Breast (tissue), 4 donors: Measurements from ENCODE around the gene GPRC6A.

DNA sequence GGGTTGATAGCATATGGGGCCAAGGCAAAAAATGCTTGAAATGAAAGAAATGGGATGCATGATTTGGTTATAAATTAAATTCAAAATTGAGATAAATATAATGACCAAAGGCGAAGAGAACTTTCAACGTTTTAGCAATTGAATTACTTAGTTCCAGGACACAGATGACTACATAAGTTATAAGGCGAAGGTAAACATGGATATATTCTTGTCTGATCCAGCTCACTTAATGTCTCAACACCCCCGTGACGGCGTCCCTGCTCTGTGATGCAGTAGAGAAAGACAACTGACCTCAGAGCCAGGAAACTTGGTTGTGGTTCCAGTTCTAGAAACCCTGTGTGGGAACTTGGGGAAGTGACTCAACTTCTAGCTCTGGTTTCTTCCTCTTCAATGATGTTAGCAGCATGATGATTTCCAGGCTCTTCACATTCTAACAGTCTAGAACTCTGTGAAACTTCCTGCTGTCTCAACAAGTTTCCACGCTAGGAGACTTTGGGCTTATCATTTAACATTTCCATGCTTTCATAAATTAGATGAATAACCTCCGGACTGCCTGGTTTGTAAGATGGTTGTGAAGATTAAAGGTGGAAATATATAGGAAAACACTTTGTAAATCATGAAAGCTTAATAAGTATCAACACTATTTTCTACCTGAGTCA lies 18.4 kb downstream of the LAMA4 start:
- PRO-cap, 3 experiments = no peak in any of the 3 experiments
- RRBS = no CpG with 5 or more reads among the region's 8 CpGs

- PRO-cap, 3 experiments = no peak in any of the 3 experiments
- RRBS = 95% methylated on average over 1 of the region's 22 CpGs
Measured at GRCh38 chr6:112879754-112880453, 532.8 kb downstream of the RFPL4B start.

- PRO-cap, 3 experiments = no peak in any of the 3 experiments
- RRBS = no CpG with 5 or more reads among the region's 4 CpGs
Measured at GRCh38 chr6:113362363-113362820, 494.8 kb upstream of the MARCKS start.

- PRO-cap, 3 experiments = no peak in any of the 3 experiments
- RRBS = no CpG with 5 or more reads among the region's 5 CpGs
Measured at GRCh38 chr6:113587344-113587872, 269.7 kb upstream of the MARCKS start.

DNA sequence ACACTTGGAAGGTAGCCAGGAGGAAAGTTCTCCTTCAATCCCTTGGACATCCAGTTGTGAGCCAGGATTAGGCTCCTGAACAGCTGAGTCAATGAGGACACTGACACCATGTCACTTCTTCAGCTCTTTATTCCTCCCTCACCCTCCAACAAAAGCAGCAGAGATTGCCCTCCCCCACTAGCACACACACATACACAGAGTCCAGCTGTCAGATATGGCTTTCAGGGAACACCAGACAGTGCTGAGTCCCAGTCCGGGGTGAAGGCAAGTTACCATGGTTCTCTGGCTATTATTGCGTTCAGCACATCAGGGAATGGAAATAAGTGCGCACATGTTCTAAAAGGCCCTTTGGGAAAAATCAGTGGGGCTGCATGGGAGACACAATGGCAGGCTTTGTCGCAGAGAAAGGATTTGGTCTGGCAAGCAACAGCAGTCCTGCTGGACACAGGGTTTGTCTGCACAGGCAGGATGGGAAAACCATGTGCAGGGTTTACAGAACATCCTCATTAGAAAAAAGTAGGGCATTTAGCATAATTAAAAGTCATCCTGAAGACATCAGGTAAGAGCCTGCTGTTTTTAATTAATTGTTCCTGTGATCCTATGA lies 124.6 kb upstream of the MARCKS start:
- PRO-cap, 3 experiments = no peak in any of the 3 experiments
- RRBS = no CpG with 5 or more reads among the region's 4 CpGs

DNA sequence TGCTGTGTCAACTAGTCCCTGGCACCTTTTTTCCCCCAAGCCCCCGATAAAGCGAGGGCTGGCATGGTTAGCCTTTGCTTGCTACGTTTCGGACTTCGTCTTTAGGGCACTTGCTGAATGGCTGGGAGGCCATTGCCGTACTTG lies 2.0 kb downstream of the MARCKS start:
- PRO-cap, 3 experiments = no peak in any of the 3 experiments
- RRBS = no CpG with 5 or more reads among the region's 6 CpGs

DNA sequence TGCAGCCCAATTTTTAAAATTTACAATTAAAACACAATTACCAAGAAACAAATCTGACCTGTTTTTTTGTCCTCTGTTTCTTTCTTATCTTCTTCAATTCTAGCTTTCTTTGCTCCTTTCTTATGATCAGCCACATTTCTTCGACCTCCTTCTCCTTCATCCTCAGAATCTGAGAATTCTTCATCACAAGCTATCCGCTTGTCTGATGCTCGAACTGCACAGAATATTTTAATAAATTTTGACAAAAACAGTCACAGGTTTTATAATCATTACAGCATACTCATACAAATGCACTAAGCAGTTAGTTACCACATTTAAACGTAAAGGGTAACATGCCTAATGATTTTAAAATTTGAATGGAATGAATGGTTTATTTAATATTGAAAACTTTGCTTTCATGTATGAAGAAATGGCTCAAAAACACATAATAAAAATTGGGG lies 27.6 kb downstream of the HDAC2 start:
- PRO-cap, 3 experiments = no peak in any of the 3 experiments
- RRBS = no CpG with 5 or more reads among the region's 4 CpGs

DNA sequence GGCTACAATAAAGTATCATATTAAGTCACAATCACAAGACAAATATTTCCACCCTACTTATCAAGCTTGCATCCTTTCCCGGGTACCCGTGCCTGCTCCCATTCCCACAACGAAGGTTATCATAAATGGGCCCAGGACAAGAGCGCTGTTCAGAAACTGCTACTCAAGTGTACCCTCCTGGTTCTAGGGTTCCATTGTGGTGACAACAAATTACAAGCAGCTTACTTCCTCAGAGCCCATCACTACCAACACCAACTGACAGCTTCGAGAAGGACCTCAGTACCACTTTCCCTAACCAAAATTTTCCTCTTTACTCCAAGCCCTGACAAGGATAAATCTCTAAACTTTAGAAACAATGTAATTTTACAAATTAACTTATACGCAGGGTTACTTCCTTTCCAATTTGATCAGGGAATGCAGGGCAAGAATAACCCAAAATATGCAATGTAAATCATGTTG lies 2.2 kb downstream of the HDAC2 start:
- PRO-cap, 3 experiments = no peak in any of the 3 experiments
- RRBS = no CpG with 5 or more reads among the region's 6 CpGs

DNA sequence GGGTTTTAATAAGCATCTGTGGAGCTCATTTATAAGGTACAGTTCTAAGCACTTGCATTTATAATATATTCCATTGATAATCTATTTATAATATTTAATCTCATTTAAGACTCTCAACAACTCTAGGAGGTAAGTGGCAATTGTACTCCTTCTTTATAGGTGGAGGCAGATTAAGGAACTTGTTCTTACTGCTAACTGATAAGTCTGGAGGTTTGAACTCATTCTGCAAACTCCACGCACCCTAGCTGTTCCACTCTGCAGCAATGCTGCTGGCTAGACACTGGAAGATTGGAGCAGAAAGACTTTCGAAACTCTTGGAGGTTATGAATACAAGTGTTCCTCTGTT lies 765 bp upstream of the HDAC2 start:
- PRO-cap, 3 experiments = no peak in any of the 3 experiments
- RRBS = no CpG with 5 or more reads among the region's 2 CpGs

GRCh38 chr6:114364193-114364889 lies 21.5 kb upstream of the HS3ST5 start:
- PRO-cap, 3 experiments = no peak in any of the 3 experiments
- RRBS = no CpG with 5 or more reads among the region's 1 CpG

DNA sequence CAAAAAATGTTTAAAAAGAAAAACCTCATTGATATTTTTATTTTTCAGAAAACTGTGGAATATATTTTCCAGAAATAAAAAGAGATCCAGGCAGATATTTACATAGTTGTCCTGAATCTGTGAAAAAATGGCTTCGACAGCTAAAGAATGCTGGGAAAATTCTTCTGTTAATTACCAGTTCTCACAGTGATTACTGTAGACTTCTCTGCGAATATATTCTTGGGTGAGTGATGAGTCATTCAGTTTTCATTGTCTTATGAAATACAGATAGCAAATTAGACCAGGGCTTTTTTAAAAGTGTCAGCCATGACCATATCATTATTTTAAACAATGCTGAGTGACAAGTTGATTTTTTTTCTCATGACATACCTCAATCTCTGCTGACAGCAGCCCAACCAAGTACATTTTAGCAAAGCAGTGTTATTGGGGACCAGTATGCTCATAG lies 32.8 kb downstream of the TSPYL4 start:
- PRO-cap, 3 experiments = no peak in any of the 3 experiments
- RRBS = no CpG with 5 or more reads among the region's 2 CpGs

DNA sequence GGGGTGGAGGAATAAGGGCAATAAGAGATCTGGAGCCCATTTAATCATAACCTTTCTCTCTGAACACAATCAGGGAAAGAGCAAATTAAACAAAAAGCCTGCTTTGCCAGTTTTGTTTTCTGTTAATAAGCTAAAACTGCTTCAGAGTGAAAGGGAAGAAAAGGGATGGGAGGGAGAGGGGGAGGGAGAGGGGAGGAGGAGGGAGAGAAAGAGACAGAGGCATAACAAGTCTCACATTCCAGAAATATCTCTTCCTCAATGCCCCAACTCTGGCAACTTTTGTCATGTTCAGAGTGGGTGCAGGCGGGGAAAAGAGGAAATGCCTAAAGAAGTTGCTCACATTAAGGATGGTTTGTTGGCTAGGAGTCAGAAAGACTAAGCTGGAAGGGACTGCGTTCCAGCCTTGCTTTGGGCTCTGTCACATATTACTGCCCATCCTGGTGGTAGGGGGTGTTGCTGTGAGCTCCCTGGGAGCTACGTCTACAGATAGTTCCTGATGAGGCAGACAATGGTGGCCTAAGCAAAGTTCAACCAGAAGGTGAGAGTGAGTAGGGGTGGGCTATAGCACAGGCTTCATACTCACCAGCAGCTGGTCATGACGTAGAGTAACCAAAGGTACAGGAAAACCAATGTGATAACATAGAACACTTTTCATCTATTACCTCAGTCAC lies 2.3 kb downstream of the TSPYL4 start:
- PRO-cap, 3 experiments = no peak in any of the 3 experiments
- RRBS = no CpG with 5 or more reads among the region's 4 CpGs

GRCh38 chr6:116276573-116276888 lies 3.2 kb downstream of the TSPYL1 start:
- PRO-cap, 3 experiments = no peak in any of the 3 experiments

DNA sequence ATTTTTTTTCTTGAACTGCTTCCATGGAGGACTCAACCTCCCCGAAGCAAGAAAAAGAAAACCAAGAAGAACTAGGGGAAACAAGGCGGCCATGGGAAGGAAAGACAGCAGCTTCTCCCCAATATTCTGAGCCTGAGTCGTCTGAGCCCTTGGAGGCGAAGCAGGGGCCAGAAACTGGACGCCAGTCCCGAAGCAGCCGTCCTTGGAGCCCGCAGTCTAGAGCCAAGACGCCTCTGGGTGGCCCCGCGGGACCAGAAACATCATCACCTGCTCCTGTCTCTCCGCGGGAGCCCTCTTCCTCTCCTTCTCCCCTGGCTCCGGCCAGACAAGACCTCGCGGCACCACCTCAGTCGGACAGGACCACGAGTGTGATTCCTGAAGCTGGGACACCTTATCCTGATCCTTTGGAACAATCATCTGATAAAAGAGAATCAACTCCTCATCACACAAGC lies 348 bp downstream of the RSPH4A start:
- PRO-cap, 3 experiments = no peak in any of the 3 experiments
- RRBS = no CpG with 5 or more reads among the region's 18 CpGs

- PRO-cap, 3 experiments = no peak in any of the 3 experiments
- RRBS = no CpG with 5 or more reads among the region's 1 CpG
Measured at GRCh38 chr6:116828994-116829321, at the start of gene GPRC6A. Gene GPRC6A (minus strand): TSS chr6:116829083.

DNA sequence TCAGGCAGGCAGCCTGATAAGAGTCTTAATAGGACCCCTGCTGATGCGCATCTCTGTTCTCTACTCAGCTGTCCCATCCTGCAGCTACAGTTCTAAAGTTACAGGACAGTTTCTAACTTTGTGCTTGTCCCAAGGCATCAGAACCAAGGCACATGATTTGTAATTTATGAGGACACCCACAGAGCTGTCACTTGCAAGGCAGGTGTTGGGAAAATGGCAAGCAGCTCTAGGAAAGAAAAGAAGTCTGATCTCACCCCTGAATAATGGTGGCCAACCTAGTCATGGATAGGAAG lies 127.7 kb upstream of the VGLL2 start:
- PRO-cap, 3 experiments = no peak in any of the 3 experiments
- RRBS = no CpG with 5 or more reads among the region's 1 CpG

DNA sequence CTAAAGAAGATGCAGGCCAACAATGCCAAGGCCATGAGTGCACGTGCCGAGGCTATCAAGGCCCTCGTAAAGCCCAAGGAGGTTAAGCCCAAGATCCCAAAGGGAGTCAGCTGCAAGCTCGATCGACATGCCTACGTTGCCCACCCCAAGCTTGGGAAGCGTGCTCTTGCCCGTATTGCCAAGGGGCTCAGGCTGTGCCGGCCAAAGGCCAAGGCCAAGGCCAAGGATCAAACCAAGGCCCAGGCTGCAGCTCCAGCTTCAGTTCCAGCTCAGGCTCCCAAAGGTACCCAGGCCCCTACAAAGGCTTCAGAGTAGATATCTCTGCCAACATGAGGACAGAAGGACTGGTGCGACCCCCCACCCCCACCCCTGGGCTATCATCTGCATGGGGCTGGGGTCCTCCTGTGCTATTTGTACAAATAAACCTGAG lies 92.1 kb downstream of the SLC35F1 start:
- PRO-cap, 3 experiments = no peak in any of the 3 experiments
- RRBS = no CpG with 5 or more reads among the region's 10 CpGs

DNA sequence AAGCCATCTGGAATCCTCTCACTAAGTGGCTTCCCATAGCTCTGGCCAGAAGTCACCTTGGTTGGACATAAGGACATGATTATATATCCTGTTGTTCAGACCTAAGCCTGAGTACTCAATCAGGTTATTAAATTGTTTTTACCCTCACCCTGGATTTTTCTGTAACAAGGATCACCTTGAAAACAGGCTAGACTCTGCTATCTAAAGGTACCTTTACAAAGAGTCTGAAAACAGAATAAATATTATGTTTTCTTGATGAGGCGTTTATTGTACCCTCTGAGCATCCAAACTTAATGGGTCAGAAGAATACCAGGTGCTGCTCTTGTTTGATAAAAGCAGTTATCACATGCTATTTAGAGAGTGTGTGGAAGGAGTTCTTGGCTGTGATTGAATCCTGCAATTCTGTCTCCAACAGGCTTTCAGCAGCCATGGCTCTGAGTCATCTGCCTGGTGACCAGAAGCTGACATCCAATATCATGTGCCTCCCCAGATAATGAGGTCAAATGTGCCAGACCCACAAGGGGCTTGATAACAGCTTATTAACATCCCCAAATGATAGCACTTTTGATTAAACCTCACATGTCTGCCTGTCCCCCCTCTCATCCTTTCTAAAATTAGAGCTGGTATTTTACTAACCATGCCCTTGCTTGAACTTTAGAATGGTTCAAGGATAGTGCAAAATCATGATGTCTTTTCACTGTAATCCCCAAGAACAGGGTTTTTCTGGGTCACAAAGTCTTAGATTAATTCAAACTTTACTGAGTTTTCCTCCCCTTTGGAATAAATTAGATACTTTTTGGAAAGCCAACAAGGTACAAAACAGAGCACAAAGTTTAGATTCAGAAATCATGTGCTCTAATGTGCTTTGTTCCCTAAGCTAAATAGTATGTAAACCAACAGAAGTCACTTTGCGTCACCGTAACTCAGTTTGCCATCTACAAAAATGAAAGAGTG lies 175.7 kb upstream of the PLN start:
- PRO-cap, 3 experiments = no peak in any of the 3 experiments
- RRBS = no CpG with 5 or more reads among the region's 3 CpGs

GRCh38 chr6:118537286-118537706 lies 10.8 kb upstream of the PLN start:
- PRO-cap, 3 experiments = no peak in any of the 3 experiments
- RRBS = no CpG with 5 or more reads among the region's 1 CpG

DNA sequence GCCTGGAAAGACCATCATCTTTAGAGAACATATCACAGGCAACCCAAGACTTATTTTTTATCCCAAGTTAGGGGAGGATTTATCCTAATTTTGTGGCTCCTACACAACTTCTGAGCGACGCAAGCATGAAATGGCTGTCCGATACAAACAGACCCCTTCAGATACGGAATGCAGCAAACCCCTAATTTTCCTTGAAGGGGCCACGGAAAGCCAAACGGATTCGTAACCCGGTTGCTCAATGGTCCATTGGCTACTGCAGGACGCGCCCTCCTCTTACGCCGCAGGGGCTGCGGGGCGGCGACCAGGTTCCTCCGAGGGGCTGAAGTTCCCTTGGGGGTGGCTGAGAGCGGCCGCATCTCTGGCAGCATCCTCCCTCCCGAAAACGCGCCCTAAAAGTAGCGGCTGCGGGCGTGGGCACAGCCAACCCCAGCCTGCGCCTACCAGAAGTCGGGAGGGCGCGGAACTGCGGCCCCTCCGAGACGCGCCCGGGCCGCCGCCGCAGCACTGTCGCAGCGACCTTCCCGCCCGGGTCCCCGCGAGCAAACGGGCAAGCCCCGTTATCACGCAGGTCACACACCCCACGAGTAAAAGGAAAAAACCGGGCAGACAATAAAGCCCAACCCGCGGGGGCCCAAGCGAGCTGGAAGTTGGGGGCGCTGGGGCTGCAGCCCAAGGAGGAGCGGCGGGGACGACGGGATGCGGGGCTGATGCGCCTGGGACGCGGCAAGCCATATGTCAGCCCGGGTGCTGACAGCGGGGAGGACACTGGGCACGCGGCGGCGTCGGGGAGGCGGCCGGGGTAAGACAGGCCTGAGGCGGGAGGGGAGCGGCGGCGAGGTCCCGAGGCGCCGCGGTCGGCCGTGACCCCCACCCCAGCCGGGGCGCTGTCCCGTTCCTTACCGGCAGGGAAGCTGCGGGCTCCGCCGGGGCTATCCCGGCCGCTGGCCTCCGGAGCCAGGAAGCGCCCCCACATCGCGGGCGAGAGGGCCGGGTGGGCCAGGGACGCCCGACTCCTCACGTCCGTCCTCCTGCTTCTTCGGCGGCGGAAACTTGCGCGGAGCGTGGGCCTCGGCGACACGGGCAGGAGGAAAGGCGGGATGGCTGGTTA lies 740 bp downstream of the CEP85L start:
- PRO-cap, 3 experiments = peak in 3 of 3 experiments; most common plus-strand start position 283 of the sequence (in 2); most common minus-strand start position 545 of the sequence (in 2)
- RRBS = 2% methylated on average over 37 of the region's 107 CpGs